Brain (tissue), 1 donor: ENCODE measurements around the gene MYL12B.

DNA sequence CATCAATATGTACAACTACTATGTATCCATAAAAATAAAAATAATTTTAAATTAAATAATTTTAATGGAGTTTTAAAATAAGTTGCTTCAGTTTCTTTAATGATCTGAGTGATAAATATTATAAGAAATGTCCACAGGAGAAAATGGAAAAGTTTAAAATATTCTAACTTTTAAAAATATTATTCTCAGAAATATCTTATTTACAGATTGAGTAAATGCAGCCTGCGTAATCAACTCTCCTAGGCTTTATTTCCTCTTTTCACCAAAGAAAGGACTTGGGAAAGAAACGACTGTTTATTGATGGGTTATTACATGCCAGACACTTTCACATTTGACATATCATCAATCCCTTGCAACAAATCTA is 49.4 kb downstream of the MYOM1 start:
- RRBS, result no CpG with 5 or more reads among the region's 2 CpGs

DNA sequence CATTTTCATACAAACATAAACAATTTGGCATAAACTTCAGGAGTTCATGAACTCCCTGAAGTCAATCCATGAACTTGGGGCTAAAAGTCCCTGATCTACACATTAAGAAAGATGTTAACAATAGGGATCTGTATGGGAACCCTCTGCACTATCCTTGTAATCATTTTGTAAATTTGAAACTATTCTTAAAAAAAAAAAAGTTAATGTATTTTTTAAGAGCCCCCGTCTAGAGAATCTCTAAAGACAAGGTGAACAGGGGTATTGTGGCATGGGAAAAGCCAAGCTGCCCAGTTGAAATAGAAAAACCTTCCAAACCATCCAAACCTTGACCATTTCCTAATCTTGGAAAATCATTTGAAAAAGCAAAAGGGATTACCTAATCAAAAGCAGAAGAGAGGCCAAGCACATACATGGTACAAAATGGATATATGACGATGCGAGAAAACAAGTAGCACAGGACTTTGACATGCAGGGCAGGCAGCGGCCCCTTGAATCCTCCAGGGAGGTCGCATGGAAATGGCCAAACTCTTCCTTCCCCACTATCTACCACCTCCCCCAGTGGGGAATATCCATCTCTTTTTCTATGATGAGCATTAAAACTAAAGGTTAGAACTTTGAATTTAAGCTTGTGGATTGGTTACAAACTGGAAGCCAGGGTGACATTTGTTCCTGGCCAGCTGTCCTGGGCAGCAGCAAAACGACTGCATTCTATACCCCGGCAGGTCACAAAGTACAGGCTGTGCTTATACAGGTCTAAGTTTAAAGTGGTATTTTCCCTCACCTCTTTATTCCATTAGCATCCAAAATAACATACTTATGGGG is 24.8 kb downstream of the MYOM1 start:
- RRBS, result no CpG with 5 or more reads among the region's 7 CpGs

- RRBS, result no CpG with 5 or more reads among the region's 3 CpGs
Observed at GRCh38 chr18:3213475-3213972, 6.2 kb downstream of the MYOM1 start.

- RRBS, result no CpG with 5 or more reads among the region's 2 CpGs
Observed at GRCh38 chr18:3233482-3233867, 13.7 kb upstream of the MYOM1 start.

GRCh38 chr18:3246345-3246886 is 1.2 kb upstream of the MYL12A start:
- RRBS, result no CpG with 5 or more reads among the region's 20 CpGs

- RRBS, result 1% methylated on average over 58 of the region's 96 CpGs
Observed at GRCh38 chr18:3261988-3262900, at the start of gene MYL12B. Gene MYL12B (plus strand): TSS chr18:3262133.

GRCh38 chr18:3277639-3278314 is 15.8 kb downstream of the MYL12B start:
- RRBS, result no CpG with 5 or more reads among the region's 7 CpGs

GRCh38 chr18:3278940-3280167 is 17.4 kb downstream of the MYL12B start:
- RRBS, result no CpG with 5 or more reads among the region's 19 CpGs

GRCh38 chr18:3447019-3447322 is 3.0 kb upstream of the TGIF1 start:
- RRBS, result no CpG with 5 or more reads among the region's 4 CpGs

DNA sequence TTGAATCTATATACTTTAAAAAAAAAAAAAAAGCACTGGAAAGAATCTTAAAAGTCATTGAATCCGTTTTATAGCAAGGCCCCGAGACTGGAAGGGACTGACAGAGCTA is 2.8 kb upstream of the TGIF1 start:
- RRBS, result no CpG with 5 or more reads among the region's 2 CpGs

- RRBS, result 1% methylated on average over 20 of the region's 30 CpGs
Observed at GRCh38 chr18:3449940-3450148, 128 bp upstream of the TGIF1 start.

GRCh38 chr18:3457255-3458254 is 7.6 kb downstream of the TGIF1 start:
- RRBS, result no CpG with 5 or more reads among the region's 20 CpGs

GRCh38 chr18:3623810-3624788 is 174.1 kb downstream of the TGIF1 start:
- RRBS, result 14% methylated on average over 5 of the region's 29 CpGs

- RRBS, result no CpG with 5 or more reads among the region's 1 CpG
Observed at GRCh38 chr18:3723325-3723512, 273.2 kb downstream of the TGIF1 start.

GRCh38 chr18:3874176-3874557 is 424.2 kb downstream of the TGIF1 start:
- RRBS, result no CpG with 5 or more reads among the region's 7 CpGs

DNA sequence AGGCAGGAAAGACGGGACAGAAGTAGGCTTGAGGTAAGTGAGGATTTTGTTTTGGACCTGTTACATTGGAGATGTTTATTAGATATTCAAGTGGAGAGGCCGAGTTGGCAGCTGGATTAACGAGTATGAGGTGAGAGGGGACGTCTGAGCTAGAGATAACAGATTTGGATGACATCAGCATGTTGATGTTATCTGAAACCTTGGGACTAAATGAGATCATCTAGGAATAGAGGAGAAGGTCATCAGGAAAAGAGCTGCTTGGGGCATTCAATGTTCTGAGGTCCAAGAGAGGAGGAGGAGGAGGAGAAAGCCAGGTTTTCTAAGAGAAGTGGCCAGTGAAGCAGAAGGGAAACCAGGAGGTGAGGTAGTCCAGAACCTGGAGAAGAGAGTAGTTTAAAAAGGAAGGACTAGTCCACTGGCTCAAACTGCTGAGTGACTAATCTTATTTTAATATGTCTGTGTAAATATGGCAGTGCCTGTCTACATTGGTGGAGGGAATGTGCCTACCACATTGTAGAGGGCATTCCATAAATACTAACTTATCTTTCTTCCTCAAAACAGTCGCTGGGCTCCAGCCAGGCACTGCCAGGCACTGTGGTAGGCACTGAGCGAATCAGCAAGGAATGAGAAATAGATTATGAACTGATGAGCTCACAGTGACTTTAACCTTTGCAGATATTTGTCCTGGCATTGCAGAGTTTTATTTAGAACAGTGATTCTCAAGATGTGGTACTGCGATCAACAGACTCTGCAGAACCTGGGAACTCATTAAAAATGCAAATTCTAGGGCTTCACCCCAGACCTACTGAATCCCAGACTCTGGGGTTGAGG is 488.2 kb downstream of the DLGAP1 start:
- RRBS, result no CpG with 5 or more reads among the region's 7 CpGs

DNA sequence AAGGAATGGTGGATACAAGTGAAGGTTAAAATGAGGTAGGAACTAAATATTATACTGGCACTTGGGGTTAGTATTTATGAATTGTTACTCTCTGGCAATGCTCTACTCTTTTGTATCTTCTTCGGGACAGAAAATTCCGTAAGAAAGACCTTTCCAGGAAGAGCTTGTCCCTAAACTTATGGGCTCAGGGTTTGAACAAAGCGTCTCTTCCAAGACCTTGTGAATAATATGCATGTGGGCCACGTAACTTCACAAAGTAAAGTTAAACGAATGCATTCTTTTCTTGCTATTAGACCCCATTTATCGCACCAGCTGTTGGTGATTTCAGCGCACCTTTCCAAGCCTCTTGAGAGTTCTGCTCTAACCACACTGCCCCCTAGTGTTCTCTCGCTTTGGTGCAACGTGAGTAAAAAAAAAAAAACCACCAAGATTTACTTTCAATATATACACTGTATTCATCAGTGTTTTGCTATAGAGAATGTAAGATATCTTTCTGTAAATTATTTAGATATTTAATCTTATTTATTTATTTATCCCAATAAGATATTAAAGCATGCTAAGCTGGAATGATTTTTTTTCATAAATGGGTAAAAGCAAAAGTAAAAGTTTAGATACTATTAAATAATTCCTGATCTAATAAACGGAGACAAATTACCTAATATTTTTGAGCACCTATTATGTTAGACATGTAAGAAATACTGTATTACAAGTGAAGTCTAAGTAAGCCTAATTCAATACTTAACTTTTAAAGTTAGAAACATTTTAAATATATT is 459.6 kb downstream of the DLGAP1 start:
- RRBS, result no CpG with 5 or more reads among the region's 10 CpGs

DNA sequence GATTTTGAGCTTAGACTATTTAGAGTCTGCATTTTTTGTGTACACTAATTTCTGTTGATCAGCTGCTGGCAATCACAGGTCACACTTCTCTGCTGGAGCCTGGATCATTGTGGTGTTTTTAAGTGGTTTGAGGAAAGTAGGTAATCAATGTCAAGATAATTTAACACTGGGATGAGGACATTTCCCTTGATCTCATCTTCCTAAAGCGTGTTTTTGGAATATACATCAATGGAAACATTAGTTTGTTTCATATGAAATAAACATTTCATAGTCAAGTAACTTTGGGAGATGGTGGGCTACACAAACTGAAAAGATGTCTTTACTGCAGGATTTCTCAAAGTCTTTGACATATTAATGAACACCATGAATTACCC is 145.1 kb upstream of the DLGAP1 start:
- RRBS, result no CpG with 5 or more reads among the region's 1 CpG

DNA sequence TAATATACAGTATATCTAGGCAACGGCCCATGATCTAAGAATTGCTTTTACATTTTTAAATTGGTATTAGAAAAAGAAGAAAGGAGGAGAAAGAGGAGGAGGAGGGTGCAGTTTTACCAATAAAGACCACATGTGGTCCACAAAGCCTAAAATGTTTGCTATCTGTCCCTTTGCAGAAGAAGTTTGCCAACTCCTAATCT is 175.2 kb upstream of the DLGAP1 start:
- RRBS, result no CpG with 5 or more reads among the region's 1 CpG